Pulmonary artery (tissue), 1 donor: ENCODE measurements around a stretch of chr12.

DNA sequence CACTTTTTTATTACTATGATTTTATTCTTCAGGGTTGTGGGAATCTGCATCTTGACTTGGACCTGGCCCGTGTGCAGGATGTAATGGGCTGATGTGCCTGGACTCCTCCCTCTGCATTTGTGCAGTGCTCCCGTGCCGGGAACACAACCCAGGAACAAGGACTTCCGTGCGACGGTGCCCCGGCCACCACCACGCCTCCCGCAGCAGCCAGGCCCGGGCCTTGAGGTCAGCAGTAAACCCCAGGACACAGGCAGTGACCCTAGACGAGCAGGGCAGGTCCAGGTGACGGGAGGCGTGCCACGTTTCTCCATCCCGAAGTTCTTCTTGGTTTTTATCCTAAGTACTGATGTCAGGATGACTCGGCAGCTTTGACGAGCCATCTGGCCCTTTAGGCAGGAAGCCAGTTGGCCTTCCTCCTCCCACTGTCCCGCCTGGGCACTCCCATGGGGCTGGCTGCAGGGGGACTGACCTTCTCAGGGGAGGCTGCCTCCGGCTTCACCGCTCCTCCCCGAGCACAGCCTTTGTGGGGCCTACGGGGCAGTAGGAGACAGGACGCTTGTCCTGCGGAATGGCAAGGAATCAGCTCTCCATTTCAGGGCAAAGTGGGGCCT is 94.3 kb downstream of the FBXL14 start:
- PRO-cap: no peak

- PRO-cap: no peak
These were observed 2.6 kb downstream of the FBXL14 start for GRCh38 chr12:1591585-1592316.

DNA sequence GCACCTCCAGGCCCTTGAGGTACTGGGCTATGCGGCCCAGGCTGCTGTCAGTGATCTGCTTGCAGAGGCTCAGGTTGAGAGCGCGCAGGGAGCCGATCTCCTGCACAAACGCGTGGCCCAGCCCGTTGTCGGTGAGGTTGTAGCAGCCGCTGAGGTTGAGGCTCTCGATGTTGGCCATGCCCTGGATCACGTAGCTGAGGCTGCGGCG is 852 bp downstream of the FBXL14 start:
- PRO-cap: no peak

GRCh38 chr12:1593833-1593898 is 715 bp downstream of the FBXL14 start:
- PRO-cap: no peak

- PRO-cap: no peak
These were observed 12.7 kb upstream of the WNT5B start for GRCh38 chr12:1616087-1616971.

GRCh38 chr12:1669992-1670854 is 20.6 kb upstream of the ADIPOR2 start:
- PRO-cap: no peak

DNA sequence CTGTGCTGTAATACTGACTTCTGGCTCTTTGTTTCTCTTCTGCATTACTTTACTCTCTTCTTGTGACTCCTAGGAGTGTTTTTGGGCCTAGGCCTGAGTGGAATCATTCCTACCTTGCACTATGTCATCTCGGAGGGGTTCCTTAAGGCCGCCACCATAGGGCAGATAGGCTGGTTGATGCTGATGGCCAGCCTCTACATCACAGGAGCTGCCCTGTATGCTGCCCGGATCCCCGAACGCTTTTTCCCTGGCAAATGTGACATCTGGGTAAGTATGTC is 36.6 kb upstream of the LRTM2 start:
- PRO-cap: no peak

- PRO-cap: bidirectional peak, plus-strand start at chr12:1797383, minus-strand start at chr12:1797315
These were observed 23.0 kb upstream of the LRTM2 start for GRCh38 chr12:1797118-1797965.

- PRO-cap: no peak
These were observed 7.6 kb upstream of the LRTM2 start for GRCh38 chr12:1812538-1813362.

DNA sequence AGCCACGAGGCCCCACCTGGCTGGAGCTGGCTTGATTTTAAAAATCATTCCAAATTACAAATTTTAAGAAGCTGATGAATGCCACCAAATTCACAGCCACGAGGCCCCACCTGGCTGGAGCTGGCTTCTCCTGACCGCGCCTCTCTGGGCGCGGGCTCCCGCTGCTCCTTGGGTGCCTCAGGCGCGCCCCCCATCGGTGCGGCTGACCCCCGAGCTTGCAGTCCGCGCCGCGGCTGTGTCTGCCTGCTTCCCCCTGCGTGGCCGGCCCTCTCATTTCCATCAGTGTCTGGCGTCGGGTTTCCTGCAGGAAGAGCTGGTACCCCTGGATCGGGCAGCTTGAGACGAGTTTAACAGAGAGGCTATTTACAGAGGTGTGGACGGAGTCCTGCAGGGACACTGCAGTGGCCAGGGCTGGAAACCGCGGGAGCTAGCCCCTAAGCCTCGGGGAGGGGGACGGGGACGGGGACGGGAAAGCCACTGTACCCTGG is 3.6 kb upstream of the CACNA2D4 start:
- PRO-cap: no peak

DNA sequence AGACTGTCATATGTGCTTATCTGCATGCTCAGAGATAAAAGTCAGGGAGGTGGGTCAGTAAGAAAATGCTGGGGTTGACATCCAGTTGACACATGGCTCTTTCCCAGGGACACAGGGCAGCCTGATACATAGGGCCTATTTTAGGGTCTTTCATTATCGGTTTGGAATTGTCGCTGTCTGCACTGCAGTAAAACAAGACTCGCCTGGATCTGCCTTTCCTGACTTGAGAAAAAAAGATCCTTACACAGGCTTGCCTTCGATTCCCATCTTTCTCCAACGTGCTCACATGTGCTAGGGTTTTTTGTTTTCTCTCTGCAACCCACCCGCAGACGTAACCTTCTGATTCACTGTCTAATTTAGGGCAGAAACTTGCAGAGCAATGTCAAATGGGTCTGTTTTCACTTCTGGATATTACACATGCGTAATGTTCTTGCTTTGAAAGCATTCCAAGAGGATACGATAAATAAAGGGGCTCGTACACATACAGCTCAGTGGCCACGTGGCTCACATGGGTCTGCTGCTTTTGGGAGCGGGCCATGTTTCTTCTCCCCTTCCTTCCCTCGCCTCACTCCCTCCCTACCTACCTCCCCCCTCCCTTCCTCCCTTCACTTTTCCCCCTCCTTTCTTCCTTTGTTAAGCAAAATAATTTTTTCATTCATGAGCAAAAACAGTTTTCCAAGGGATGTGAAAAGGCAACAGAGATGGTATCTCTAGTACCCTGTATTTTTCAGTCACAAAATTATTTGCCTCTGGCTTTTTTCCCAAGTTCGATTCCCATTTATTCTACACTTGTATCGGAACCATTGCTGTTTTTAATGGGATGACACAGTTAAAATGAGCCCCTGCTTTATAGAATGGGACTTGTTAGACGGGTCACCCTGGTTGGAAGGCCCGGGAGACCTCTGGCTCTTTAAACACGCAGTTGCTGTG is 23.4 kb downstream of the CACNA1C start:
- PRO-cap: unidirectional peak, minus-strand start at position 275 of the sequence

DNA sequence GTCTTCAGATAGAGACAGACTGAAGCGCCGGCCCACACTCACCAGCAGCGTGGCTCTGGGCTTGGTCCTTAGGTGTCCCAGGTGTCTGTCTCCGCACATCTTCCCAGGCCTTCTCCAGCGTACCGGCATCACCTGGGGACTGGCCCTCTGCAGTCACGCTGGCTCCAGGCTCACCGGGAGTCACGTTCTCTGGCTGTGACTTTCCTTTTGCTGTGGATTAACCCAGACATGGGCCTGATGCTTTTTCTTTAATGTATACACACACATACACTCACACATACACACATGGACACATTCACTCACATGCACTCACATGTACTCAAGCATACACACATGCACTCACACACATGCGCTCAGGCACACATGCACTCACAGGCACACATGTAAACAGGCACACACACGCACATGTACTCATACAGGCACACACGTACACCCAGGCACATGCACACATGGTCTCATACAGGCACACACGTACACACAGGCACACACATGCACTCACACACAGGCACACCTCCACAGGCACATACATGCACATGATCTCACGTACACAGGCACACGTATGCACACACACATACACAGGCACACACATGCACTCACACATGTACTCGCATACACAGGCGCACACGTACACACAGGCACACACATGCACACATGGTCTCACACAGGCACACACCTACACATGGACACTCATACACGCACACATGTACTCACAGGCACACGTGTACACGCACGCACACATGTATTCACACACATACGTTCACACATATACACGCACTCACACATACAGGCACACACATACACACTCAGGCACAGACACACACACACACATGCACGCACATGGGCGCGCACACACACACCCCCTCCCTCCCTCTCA is 138.7 kb downstream of the CACNA1C start:
- PRO-cap: no peak

- PRO-cap: no peak
These were observed 243.1 kb downstream of the CACNA1C start for GRCh38 chr12:2295615-2296552.

DNA sequence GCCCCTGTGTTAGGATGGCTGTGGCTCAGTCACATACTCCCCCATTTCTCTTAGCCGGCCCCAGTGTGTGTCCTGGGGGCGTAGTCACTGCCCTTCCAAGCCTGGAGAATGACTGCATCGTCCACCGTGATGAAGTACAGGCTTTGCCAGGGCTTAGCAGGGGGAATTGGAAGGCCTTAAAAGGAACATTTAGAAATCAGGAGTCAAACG is 293.7 kb downstream of the CACNA1C start:
- PRO-cap: unidirectional peak, minus-strand start at position 110 of the sequence

- PRO-cap: bidirectional peak, plus-strand start at chr12:2385212, minus-strand start at chr12:2385046
These were observed 332.3 kb downstream of the CACNA1C start for GRCh38 chr12:2384989-2385559.

GRCh38 chr12:2584313-2584797 is 210.4 kb upstream of the FKBP4 start:
- PRO-cap: no peak

GRCh38 chr12:2627709-2628318 is 167.0 kb upstream of the FKBP4 start:
- PRO-cap: no peak

GRCh38 chr12:2633533-2634320 is 161.0 kb upstream of the FKBP4 start:
- PRO-cap: no peak

DNA sequence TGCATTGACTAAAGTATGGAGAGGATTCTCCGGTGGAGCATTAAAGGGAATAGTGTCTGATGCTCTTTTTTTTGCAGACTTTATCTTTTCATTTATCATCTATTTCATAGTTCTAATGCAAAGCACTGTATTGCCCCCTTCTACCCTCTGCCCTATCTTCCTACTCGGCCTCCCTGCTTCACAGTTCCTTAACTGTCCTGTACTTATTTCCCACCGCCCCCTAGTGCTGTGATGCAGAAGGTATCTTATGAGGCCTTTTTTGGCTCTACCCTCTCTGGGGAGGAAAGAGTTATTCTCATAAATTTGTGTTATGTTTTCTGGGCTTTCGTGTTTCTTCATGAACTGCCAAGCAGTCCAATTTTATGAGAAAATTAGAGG is 1.1 kb downstream of the ITFG2 start:
- PRO-cap: no peak

DNA sequence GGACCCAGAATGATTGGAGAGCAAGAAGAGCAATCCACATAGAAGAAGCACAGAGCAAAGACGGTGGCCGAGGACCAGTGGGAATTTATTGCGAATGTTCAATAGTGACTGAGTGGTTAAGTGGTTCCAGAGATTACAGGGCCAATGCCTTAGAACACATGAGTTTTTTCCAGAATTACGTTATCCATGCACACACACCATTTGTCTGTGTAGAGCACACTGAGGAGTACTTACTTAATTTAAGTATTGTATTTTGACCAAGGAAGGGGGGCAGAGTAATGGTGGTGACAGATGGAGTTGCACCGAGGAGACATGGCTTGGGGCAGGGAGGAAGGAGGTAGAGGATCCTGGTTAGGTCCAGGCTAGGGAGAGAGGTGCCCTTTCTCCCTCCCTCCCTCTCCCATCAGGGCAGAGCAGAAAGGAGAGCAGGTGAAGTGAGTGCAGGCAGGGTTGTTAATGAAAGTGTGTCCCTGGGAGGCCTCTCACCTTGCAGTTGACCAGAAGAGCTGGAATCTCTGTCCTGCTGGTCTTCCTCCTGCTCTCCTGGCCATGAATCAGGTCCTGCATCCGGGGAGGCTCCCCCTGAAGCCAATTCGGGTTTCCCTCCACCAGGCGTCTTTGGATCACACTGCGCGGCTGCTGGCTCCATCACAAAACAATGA is 4.5 kb downstream of the NRIP2 start:
- PRO-cap: no peak